Karpas-422 (cell line): ENCODE measurements around the gene NUDT8.

DNA sequence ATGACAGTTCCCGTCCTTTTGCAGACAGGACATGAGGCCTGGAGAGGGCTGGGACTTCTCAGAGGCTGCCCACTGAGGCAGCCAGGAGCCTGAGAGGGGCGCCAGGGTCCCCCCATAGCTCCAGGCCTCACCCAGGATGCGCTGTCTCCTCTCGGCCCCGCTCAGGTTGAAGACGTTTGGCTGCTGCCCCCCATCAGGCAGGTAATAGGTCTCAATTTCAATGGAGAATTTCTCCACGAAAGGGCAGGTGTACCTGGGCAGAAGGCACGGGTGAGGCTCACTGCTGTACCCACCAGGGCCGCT is 3.1 kb downstream of the PITPNM1 start:
- PRO-cap = no peak
- RAMPAGE, long total RNA = no peak

DNA sequence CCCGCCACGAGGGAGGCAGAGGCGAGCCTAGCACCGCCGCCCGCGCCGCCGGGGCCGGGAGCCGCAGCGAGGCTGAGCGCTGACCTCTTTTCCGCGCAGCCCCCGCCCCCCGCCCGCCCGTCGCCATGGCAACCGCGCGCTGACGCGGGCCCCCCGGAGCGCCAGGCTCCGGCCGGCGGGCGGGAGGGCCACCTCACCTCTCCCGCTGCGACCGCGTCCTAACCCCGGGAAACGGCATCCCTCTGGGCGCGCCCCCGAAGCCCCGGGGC is 904 bp downstream of the PITPNM1 start:
- PRO-cap = no peak
- RAMPAGE, long total RNA = no peak

DNA sequence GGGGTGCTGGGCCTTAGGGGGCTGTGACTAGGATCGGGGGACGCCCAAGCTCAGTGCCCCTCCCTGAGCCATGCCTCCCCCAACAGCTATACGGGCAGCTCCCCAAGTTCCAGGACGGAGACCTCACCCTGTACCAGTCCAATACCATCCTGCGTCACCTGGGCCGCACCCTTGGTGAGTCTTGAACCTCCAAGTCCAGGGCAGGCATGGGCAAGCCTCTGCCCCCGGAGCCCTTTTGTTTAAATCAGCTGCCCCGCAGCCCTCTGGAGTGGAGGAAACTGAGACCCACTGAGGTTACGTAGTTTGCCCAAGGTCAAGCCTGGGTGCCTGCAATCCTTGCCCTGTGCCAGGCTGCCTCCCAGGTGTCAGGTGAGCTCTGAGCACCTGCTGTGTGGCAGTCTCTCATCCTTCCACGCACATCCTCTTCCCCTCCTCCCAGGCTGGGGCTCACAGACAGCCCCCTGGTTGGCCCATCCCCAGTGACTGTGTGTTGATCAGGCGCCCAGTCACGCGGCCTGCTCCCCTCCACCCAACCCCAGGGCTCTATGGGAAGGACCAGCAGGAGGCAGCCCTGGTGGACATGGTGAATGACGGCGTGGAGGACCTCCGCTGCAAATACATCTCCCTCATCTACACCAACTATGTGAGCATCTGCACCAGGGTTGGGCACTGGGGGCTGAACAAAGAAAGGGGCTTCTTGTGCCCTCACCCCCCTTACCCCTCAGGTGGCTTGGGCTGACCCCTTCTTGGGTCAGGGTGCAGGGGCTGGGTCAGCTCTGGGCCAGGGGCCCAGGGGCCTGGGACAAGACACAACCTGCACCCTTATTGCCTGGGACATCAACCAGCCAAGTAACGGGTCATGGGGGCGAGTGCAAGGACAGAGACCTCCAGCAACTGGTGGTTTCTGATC is 1.2 kb downstream of the GSTP1 start:
- PRO-cap = no peak
- RAMPAGE, long total RNA = no peak

DNA sequence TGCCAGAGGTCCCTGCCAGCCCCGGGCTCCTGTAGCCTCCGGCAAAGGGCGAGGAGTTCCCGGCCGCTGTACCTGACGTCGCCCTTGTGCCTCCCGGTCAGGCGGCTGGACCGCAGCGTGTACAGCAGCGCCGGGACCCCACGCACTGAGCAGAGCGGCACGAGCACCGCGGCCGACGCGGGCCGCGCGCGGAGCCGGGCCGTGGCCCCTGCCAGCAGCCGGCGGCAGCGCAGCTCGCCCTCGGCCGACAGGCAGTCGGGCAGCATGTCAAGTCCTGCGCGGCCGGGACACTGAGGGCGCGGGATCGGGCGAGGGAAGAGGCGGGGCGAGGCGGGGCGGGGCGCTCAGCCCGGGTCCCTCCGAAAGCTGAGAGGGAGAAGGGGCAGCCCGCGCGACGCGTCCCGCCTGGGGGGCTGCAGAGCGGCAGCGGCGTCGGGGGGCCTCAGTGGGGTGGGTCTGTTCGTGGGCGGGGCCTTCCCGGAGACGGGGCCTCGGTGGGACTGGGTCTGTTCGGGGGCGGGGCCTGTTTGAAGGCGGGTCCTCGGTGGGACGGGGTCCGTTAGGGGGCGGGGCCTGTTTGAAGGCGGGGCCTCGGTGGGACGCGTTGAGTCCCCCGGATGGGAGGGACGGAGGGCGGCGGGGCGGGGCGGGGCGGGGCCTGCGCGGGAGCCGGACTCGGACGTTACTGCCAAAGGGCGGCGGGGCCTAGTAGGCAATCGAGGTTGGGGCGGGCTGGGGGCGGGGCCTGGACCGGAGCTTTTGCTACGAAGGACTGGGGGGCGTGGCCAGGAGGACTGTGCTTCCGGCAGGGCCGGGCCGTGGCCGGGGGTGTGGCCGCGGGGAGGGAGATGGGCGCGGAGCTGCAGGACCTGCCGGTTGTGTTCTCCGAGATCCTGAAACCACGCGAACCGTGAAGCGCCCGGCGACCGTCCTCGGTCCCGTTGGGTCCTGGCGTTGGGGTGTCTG is at the start of gene NUDT8:
Gene NUDT8, minus strand, starts transcription at position 292 of the 966 bp plus-strand sequence.
- PRO-cap = unidirectional peak, plus-strand start at position 846 of the sequence
- RAMPAGE, long total RNA = no peak

DNA sequence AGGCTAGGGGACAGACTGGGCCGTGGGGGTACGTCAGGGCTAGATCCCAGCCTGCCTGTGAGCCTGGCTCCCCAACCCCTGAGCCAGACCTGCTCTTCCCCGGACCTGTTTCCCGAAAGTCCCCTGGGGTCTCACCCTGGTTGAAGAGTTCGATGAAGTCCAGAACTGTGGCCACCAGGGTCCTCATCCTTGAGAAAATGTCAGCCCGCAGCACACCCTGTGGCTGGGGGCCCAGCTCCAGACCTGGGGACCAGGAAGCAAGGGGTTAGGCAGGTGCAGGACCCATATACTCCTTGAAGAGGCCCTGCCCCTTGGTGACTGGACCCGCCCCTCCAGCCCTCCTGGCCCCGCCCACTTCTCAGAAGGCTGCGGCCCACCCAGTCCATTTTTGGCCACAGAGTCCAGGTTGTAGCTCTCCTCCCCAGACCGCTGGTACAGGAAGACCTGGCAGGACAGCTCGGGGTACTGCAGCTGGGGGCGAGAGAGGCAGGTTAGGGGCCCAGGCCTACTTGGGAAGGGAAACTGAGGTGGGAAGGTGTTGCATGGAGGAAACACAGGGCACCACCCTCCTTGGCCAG is 5.4 kb upstream of the TBX10 start:
- PRO-cap = no peak
- RAMPAGE, long total RNA = no peak

DNA sequence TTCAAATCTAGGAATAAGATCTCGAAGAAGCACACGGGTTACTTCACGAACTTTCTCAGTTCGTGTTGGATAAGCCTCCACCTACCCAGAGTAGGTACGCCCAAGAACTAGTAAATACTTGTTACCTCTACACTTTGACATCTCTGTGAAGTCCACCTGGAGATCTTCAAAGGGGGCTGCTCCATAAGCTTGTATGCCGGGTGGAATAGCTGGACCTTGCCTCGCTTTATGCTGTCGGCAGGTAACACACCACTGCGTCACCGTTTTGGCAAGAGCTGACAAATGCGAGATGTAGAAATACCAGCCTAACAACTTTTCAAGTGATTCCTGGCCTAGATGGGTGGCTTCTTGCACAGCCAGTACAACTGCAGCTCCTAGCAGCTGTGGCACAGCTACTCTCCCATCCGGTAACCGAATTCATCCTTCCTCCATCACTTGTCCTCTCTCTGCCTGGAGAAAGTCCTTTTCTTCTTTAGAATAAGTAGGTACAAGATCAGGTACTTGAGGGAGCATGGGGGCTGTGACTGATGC is 155.4 kb downstream of the UNC93B1 start:
- PRO-cap = no peak
- RAMPAGE, long total RNA = no peak

DNA sequence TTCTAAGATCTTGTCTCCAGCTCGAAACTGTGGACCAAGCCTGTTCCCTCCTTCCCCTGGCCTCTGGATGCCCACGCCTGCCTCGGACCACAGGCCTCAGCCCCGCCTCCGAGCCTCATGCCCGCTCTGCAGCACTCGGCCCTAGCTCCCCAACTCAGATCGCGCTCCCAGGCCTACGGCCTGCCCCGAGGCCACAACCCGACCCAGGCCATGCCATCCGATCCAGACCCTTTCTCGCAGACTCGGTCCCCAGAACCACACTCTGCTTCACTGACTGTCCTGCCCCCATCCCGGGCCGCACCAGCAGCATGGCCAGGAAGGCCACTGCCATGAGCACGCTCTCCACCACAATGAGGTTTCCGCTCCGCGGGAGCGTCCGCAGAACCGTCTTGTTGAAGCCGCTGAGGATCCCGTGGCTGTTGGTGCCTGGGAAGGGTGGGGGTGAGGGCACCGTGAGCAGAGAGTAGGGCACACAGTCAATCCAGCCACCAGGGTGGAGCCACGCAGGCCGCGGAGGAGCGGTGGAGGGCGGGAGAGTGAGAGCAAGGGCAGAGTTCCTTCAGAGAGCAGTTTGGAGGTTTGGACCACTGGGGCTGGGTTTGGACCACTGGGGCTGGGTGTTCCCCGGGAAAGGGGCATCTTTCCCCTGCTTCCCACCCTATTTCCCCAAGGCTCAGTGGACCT is 6.4 kb downstream of the UNC93B1 start:
- PRO-cap = no peak
- RAMPAGE, long total RNA = no peak

DNA sequence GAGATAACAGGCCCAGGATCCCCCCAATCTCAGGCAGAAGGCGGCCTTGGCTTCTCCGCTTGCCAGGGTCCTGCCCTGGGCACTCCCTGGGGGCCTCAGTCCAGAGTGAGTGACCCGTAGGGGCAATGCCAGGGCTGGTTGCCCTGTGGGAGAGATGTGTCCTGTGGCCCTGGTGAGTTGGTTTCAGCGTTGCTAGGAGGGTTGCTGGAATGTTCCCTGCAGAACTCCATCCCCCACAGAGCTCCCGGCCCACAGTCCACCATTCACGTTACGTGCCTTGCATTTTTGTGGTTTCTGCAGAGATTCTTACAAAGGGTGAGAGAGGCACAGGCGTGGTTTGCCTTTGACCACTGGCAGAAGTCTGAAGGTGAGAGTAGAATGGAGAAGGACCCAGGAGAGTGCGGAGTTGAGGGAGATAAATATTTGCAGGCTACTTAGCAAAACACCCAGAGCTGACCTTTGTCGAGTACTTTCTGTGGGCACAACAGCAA is 3.0 kb downstream of the ALDH3B1 start:
- PRO-cap = no peak
- RAMPAGE, long total RNA = no peak

GRCh38 chr11:68043187-68044193 is 4.7 kb downstream of the TCIRG1 start:
- PRO-cap = no peak
- RAMPAGE, long total RNA = no peak

GRCh38 chr11:68146796-68147442 is 25.7 kb upstream of the CHKA start:
- PRO-cap = no peak
- RAMPAGE, long total RNA = no peak

GRCh38 chr11:68170678-68171275 is 42.3 kb downstream of the KMT5B start:
- PRO-cap = no peak
- RAMPAGE, long total RNA = no peak

DNA sequence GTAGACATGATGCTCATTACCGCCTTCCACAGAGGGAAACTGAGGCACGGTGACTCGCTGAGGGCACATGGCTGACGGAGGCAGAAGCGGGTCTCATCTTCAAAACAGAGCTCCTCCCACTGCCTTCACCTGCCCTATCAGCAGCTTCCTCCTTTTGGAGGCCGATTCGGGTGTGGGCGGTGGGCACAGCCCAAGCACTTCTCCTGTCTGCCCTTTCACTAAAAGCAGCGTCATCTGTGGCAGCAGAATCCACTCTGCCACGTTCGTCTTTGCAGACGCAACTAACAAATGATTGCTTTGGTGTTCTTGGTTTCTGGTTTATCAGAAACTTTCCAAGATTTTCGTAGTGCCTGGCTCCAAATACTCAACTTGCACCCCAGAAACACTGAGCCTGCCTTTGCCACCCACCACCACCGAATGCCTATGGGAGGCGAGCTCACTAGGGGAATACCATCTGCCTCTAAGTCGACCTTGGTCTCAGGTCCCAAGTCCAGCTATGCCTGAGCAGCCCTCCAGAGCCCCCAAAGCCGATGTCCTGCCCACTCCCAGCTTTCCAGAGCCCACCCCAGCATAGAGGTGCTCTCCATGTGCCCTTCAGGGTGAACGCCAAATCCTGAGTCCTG is 2.2 kb upstream of the KMT5B start:
- PRO-cap = no peak
- RAMPAGE, long total RNA = no peak

- PRO-cap = no peak
- RAMPAGE, long total RNA = no peak
Measured at GRCh38 chr11:68216017-68217100, 3.3 kb upstream of the KMT5B start.

GRCh38 chr11:68256134-68256895 is 15.5 kb downstream of the C11orf24 start:
- PRO-cap = no peak
- RAMPAGE, long total RNA = no peak

DNA sequence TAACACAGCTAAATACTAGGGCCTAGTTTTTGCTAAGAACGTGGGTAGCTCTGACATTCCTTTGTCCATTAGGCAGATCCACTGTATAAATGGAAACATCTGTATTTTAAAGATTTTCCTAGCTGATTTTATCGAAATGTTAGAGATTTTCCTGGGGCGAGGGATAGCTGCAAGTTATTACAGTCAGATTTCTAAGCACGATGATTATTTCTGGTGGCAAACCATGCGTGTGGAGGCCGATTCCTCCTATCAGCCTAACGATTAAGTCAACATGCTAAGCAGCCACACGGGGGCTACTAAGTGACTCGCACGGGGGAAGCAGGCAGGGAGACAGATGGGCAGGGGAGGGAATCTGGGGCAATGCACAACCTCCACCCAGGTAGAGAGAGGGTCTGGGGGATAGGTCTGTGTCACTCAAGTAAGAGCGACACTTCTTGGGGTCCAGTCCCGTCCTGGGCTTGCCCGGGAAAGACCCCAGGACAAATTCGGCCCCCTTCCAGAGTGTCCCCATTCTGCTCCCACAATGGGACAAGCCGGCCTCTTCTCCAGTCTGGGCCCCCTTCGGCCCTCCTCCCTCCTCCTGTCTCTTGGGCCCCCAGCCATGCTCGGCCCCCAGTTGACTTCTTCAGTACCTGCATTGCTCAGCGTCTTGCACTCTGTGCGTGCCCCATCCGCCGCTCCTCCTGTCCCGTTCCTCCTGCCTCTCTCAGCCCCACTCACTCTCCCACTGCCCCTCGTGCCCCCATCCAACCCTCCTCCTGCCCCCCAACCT is 573 bp downstream of the C11orf24 start:
- PRO-cap = no peak
- RAMPAGE, long total RNA = no peak

DNA sequence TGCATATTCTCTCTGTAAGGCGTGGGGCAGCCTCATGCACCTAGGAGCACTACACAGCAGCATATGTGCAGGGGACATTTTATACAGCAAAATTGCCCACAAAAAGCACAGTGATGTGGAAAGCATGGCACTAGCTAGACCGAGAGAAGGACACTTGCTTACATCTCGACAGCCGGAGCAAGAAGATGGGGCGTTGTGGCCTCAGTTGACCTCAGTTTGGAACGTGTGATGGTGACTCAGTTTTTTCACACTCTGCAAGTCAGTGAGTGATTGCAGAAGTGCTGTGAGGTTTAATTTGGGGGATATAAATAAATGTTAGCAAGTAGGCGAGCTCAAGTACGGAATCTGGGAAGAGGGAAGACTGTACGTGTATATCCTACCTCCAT is 23.3 kb downstream of the LRP5 start:
- PRO-cap = no peak
- RAMPAGE, long total RNA = no peak

- PRO-cap = no peak
- RAMPAGE, long total RNA = no peak
Measured at GRCh38 chr11:68349453-68349925, 37.1 kb downstream of the LRP5 start.

- PRO-cap = no peak
- RAMPAGE, long total RNA = no peak
Measured at GRCh38 chr11:68398032-68398822, 62.3 kb upstream of the PPP6R3 start.

DNA sequence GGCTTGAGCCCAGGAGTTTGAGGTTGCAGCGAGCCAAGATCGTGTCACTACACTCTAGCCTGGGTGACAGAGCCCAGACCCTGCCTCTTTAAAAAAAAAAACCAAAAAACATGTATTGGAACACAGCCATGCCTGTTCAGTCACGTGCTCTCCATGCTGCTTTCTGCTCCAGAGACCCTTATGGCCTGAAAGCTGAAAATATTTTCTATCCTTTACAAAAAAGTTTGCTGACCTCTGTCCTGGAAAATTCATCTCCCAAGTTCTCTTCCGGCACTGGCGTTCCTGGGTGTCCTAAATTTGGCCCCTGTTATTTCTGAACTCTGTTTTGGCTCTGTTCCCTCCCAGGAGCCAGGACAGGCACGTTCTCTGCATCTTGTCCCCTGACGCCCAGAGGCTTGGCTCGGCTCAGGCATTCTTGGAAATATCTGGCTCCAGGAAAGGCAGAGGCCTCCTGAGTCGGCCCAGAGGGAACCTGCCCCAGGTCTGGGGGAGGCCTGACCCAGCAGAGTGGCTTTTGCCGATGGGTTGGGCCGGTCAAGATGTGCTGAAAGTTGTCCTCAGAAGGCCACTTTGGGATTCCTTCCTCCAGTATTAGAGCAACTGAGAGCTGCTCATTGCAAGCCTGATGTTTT is 61.2 kb upstream of the PPP6R3 start:
- PRO-cap = no peak
- RAMPAGE, long total RNA = no peak

DNA sequence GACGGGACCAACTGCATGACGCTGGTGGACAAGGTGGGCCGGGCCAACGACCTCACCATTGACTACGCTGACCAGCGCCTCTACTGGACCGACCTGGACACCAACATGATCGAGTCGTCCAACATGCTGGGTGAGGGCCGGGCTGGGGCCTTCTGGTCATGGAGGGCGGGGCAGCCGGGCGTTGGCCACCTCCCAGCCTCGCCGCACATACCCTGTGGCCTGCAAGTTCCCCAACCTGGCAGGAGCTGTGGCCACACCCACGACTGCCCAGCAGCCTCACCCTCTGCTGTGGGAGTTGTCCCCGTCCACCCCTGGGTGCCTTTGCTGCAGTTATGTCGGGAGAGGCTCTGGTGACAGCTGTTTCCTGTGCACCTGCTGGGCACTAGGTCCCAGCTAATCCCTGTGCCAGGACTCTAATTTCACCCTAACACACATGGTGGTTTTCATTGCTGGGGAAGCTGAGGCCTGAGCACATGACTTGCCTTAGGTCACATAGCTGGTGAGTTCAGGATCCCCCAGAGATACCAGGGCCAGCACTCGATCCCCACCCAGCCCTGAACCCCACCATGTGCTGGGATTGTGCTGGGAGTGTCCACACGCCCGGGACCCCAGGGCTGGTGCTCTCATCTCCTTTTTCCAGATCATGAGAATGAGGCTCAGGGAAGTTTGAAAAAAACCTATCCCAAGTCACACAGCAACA is 48.9 kb upstream of the PPP6R3 start:
- PRO-cap = no peak
- RAMPAGE, long total RNA = no peak